Mammary epithelial cell (primary cell): Measurements from ENCODE around the genes NPIPB6 and IL27.

DNA sequence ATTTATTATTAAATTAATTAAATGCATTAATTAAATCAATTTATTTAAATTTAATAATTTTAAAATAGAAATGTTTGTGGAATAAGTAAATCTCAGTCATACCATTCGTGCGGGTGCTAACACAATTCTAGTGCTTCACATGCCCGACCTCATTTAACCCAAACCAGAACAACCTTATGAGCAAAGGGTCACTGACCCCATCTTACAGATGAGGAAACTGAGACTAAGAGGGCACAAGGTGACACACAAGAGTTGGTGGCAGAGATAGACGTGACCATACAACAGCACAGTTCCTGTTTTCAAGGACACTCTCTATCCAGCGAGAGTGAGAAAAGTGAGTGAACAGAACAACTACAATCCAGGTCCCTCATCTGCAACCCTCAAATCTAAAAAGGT lies 1.4 kb downstream of the NSMCE1 start:
- CAGE, long polyA plus RNA = no peak
- RRBS = no CpG with 5 or more reads among the region's 5 CpGs

DNA sequence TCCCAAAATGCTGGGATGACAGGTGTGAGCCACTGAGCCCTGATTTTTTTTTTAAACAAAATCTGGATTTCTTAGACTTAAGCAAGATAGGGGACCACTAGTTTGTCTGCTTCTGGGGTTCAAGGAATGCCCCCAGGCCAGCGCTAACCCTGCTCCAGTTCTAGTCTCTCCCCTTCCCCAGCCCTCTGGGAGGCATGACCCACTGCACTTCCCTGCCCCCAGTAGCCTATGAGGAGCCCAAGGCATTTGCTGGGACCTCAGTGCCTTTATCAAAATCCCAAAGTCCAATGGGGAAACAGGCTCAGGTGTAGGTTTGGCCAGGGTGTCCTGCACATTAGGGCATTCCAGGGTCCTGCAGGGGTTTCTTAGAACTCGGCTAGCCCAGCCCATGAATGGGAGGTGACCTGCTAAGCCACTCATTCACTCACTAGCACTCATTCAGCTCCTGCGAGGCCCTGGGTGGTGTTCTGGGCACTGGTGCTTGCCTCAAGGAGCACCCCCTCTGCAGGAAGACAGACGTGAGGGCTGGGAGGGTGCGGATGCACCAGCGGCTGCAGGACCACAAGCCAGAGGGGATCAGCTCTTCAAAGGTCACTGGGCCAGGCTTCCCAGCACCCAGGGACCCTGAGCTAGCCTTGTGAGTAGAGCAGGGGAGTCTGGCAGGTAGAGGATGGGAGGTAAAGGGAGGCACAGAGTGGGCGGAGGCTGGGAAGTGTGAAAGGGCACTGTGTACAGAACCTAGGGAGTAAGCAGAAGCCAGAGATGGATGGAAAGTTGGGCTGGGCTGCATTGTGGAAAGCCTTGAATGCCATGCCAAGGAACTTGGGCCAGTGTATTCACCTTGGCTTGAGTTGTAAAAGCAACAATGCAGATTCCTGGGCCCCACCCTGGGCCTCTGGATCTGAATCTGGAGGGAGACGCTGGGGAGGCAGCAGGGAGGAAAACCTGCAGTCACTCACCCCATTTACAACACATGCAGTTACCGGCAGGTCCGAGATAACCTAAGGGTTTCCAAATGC lies 1.5 kb downstream of the IL4R start:
- CAGE, long polyA plus RNA = no peak
- RRBS = 3% methylated on average over 2 of the region's 10 CpGs

DNA sequence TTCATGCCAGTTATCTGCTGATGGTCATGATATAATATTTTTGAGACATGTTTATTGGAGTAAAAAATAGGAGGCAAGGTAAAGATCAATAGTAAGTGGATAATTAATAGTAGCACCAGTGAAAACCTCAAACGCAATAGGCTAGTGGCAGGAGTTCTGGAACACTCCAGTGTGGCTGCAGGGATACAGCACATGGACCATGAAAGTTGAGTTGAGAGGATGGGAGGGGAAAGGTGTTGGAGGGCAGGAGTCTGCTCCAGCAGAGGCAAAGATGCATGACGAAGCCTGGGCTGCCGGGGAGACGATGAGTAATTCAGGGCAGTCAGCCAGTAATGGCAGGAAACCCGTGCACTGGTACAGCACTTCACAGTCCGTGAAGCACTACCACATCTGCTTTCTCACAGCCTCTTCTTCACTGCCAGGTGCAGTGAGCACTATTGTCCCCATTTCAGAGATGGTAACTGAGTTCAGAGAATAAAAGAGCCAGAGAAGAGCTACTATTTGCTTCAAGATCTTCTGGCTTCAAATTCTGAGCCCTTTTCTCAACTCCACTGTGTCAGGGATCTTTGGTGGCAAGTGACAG lies 24.4 kb downstream of the IL21R start:
- CAGE, long polyA plus RNA = no peak
- RRBS = no CpG with 5 or more reads among the region's 6 CpGs

GRCh38 chr16:27511671-27512048 lies 38.1 kb downstream of the GTF3C1 start:
- CAGE, long polyA plus RNA = no peak
- RRBS = no CpG with 5 or more reads among the region's 15 CpGs

- CAGE, long polyA plus RNA = no peak
- RRBS = no CpG with 5 or more reads among the region's 11 CpGs
These were observed 17.4 kb downstream of the GTF3C1 start for GRCh38 chr16:27532265-27532704.

GRCh38 chr16:27575423-27575944 lies 25.5 kb downstream of the KATNIP start:
- CAGE, long polyA plus RNA = no peak
- RRBS = no CpG with 5 or more reads among the region's 7 CpGs

GRCh38 chr16:28089873-28090224 lies 26.3 kb upstream of the GSG1L start:
- CAGE, long polyA plus RNA = no peak
- RRBS = no CpG with 5 or more reads among the region's 6 CpGs

- CAGE, long polyA plus RNA = no peak
- RRBS = no CpG with 5 or more reads among the region's 5 CpGs
These were observed 33.8 kb upstream of the GSG1L start for GRCh38 chr16:28097309-28097685.

GRCh38 chr16:28107272-28107895 lies 43.9 kb upstream of the GSG1L start:
- CAGE, long polyA plus RNA = no peak
- RRBS = no CpG with 5 or more reads among the region's 9 CpGs

- CAGE, long polyA plus RNA = no peak
- RRBS = no CpG with 5 or more reads among the region's 9 CpGs
These were observed 31.0 kb downstream of the XPO6 start for GRCh38 chr16:28180660-28181327.

DNA sequence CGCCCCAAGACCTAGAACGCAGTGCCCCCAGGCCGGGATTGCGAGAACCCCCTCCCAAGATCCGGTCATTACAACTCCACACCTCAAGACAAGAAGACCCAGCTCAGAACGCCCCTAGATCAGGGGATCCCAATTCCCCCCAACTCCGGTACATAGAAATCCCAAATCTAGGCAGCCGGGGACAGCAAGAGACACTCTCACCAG lies 497 bp downstream of the SBK1 start:
- CAGE, long polyA plus RNA = no peak
- RRBS = 2% methylated on average over 3 of the region's 8 CpGs

- CAGE, long polyA plus RNA = no peak
- RRBS = no CpG with 5 or more reads among the region's 6 CpGs
These were observed at the start of gene NPIPB6 for GRCh38 chr16:28363341-28363797. Gene NPIPB6 (minus strand): TSS chr16:28363508.

GRCh38 chr16:28364582-28365076 lies 1.3 kb upstream of the NPIPB6 start:
- CAGE, long polyA plus RNA = no peak
- RRBS = 1% methylated on average over 3 of the region's 55 CpGs

GRCh38 chr16:28506455-28507329 lies at the start of gene IL27:
Gene IL27 (minus strand): TSS chr16:28506834.
- CAGE, long polyA plus RNA = no peak
- RRBS = 82% methylated on average over 1 of the region's 18 CpGs

DNA sequence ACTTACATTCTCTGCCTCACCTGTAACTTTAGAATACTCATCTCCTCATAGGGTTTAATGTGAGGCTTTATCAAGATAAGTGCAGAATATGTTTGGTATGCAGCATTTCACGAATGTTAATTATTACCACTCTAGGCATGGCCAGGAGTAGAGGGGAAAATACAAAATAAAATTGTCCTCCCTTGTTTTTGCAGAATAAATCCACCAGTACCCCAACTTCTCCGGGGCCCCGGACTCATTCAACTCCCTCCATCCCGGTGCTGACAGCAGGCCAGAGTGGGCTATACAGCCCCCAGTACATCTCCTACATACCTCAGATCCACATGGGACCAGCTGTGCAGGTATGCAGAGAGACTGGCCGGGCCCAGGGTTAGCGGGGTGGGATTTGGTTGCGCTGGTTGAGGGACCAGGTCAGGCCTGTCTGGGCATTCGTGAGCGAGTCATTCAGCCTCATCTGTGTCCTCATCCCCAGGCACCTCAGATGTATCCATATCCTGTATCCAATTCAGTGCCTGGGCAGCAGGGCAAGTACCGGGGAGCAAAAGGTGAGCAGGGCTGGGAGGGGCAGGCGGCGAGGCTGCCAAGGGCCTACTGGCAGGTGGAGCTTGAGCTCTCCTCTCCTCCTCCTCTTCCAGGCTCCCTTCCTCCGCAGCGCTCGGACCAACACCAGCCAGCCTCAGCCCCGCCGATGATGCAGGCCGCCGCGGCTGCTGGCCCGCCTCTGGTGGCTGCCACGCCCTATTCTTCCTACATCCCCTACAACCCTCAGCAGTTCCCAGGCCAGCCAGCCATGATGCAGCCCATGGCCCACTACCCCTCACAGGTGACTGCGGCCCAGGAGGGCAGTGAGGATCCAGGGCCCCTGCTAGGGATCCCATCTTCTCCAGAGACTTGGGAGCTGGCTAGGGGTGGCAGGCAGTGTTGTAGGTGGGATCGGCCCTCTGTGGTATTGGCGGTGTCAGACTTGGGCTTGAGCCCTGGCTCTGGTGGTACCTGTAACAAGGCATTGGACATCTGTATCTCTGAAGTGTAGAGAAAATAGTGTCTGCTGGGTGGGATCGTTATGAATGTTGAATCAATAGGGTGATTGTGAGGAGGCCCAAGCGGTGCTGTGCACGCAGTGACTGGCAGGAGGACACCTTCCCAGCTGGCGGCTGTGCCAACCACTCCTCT lies 11.5 kb downstream of the ATXN2L start:
- CAGE, long polyA plus RNA = no peak
- RRBS = no CpG with 5 or more reads among the region's 29 CpGs

DNA sequence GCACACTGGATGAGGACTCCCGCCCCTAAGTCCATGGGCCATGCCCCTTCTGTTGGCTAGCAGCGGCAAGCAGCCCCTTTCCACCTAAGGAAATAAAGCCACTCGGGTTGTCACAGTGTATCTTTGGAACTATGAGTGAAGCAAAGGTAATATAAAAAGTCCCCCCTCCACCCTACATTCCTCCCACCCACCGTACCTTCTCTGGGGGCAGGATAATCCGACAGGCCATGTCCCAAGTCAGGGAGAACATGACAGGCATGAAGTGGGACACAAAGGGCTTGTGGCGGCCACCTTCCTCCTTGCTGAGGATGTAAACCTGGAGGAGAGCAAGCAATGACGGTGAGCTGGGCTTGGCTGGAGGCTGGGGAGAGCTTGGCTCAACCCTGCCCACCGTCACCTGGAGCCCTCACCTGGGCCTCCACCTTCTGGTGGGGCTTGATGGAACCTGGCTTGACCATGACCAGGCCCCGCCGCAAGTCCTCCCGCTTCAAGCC lies 2.6 kb downstream of the TUFM start:
- CAGE, long polyA plus RNA = no peak
- RRBS = no CpG with 5 or more reads among the region's 11 CpGs

- CAGE, long polyA plus RNA = no peak
- RRBS = 59% methylated on average over 1 of the region's 20 CpGs
These were observed 19.0 kb downstream of the RABEP2 start for GRCh38 chr16:28905985-28906398.

DNA sequence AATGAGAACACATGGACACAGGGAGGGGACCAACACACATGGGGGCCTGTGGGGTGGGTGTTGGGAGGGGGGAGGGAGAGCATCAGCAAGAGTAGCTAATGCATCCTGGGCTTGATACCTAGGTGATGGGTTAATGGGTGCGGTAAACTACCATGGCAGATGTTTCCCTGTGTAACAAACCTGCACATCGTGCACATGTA lies 1.5 kb upstream of the RABEP2 start:
- CAGE, long polyA plus RNA = no peak
- RRBS = no CpG with 5 or more reads among the region's 2 CpGs

GRCh38 chr16:28986622-28986948 lies 1.7 kb downstream of the LAT start:
- CAGE, long polyA plus RNA = no peak
- RRBS = no CpG with 5 or more reads among the region's 7 CpGs

GRCh38 chr16:29106164-29106766 lies 121.4 kb downstream of the LAT start:
- CAGE, long polyA plus RNA = no peak
- RRBS = no CpG with 5 or more reads among the region's 9 CpGs